ENCODE measurements around a stretch of chr9.

- RRBS, result no CpG with 5 or more reads among the region's 2 CpGs
Measured at GRCh38 chr9:22041736-22042357, 32.7 kb upstream of the CDKN2B start.

DNA sequence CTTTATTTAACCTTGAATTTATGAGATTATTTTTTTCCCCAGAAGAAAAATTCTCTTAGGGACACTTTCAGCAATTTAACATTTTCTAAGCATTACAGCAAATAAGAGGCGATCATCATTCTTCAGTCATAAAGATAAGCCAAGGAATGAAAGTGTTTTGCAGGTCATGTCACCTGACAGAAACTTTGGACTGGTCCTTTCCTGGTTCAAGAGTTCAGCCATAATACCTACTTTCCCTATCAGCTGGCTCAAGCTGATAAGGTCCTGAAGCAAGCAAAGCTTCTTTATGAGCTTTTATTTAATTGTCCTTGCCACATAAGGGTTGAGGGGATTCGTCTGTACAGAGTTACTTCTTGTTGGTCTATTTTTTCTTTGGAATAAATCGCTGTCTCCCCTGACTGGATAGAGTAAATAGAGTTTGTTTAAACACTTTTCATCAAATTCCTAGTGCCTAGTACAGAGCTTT lies 99.9 kb upstream of the CDKN2B start:
- RRBS, result no CpG with 5 or more reads among the region's 3 CpGs

GRCh38 chr9:22112799-22113222 lies 103.7 kb upstream of the CDKN2B start:
- RRBS, result no CpG with 5 or more reads among the region's 7 CpGs

GRCh38 chr9:23464032-23464396 lies 362.0 kb downstream of the ELAVL2 start:
- RRBS, result no CpG with 5 or more reads among the region's 2 CpGs

DNA sequence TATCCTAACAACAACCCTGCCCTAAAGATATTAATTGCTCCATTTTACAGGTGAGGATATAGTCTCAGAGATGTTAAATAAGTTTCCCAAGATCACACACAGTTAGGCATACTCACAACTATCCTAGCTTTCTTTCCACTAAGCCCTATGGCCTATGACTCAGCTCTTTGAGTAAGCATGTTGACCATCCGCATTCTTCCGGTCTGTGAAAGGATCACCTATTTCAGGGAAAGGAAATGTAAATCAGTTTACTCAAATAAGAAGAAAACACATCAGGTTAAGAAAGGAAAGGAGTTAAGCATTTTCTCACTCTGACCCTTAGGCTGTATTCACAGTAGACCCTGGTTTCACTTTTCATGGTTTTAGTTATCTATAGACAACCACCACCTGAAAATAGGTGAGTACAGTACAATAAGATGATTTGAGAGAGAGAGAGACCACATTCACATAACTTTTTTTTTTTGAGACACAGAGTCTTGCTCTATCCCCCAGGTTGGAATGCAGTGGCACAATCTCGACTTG lies 145.9 kb downstream of the CAAP1 start:
- RRBS, result no CpG with 5 or more reads among the region's 3 CpGs

GRCh38 chr9:27137962-27138534 lies 29.0 kb downstream of the TEK start:
- RRBS, result no CpG with 5 or more reads among the region's 8 CpGs

DNA sequence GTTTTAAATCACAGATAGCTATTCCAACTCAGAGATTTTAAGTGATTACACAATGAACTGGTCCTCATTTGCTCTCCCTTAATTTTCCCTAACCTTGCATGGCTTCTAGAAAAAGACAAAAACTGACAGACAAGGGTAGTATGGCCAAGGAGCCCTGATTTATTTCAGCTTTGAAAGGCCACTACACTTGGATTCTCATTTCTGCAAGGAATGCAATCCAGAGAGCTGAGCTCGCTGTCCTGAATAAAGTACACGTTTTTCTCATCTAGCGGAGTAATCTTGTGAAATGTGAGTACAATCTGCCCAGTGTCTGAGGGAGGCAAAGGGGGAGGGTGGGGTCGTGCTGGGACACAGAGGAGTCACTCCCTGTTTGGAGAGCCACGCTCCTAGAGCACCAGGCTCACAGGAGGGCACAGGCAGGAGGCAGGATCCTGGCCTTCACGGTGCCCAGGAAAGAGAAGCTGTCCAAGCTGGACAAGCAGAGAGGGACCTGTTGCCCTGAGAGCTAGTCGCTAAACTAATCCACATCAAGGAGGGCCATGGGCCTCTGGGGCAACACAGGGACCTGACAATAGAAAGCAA lies 51.0 kb upstream of the IFNK start:
- RRBS, result no CpG with 5 or more reads among the region's 7 CpGs

DNA sequence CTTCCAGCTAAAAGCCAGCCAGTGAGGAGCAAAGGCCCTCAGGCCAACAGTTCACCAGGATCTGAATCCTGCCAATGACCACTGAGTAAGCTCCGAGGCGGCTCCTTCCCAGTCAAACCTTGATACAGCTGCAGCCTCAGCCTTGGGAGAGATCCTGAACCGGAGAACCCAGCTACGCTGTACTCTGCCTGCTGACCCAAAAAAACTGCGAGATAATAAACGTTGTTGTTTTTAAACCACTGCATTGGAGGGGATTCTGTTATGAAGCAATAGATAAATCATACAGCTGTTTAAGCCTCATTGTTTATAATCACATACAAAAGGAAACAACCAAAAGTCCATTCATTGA lies 49.0 kb upstream of the IFNK start:
- RRBS, result no CpG with 5 or more reads among the region's 6 CpGs

DNA sequence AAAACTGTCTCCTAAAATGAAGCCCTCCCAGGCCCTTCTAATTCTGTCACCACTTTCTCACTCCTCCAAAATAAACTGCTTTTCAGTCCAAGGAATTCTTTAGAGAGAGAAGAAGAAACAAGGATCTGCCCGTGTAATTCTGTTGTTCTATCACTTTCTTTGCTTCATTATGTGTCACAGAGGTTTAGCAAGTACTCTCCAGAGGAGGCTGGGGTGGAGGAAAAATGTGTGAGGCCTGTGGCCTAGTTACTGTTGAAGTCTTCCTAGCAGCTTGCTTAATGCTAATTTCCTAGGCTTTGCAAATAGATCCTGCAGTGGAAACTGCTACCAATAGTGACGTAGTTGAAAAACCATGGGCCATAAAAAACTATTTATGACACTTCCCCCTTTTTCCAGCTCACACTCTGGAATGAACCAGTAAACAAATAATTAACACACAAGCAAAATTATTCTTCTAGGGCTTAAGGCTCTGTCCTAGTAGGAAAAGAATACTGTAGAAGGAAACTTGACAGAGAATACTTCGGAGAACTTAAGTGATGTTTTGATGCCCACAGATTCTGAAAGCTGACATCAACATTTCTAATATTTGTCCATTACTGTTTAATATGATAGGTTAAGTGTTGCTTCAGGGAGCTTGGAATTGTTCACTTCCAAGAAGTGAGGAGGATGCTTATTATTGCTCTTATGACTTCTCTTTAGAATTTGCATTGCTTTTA lies 27.0 kb upstream of the C9orf72 start:
- RRBS, result no CpG with 5 or more reads among the region's 3 CpGs

DNA sequence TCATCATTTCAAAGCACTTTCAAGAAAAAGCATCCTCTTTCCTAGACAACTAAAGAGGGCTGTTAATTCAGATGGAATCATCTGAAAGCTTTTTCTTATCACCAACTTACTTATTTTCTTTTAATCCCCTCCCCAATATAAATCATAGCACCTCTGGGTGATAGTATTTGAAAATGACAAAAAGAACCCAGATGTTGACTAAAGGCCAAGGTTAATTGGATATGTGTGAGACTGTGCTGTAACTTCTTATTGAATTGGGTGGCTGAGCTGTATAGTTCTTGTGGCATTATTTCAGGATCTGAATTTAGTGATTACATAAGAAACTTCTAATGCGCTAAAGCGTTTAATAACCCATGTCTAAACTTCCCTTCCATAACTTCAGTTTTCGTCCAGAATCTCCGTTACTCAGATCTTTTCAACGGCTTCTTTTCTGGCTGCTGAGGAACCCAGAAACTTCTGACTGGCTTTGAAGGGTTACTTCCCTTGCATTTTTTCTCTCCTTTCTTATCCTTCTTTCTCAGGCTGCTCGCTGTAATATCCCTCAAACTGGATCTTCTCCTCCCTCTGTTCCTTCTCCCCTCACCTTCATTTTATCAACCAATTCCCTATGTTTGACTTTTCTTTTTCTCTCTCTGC lies 28.1 kb upstream of the C9orf72 start:
- RRBS, result no CpG with 5 or more reads among the region's 6 CpGs

GRCh38 chr9:32541625-32542487 lies 10.3 kb upstream of the SMIM27 start:
- RRBS, result no CpG with 5 or more reads among the region's 12 CpGs

GRCh38 chr9:33025398-33026445 lies 649 bp downstream of the DNAJA1 start:
- RRBS, result 2% methylated on average over 5 of the region's 53 CpGs

GRCh38 chr9:33026446-33026742 lies 1.3 kb downstream of the DNAJA1 start:
- RRBS, result no CpG with 5 or more reads among the region's 6 CpGs

GRCh38 chr9:33032912-33033754 lies 8.1 kb downstream of the DNAJA1 start:
- RRBS, result no CpG with 5 or more reads among the region's 11 CpGs

- RRBS, result no CpG with 5 or more reads among the region's 6 CpGs
Measured at GRCh38 chr9:33034819-33035507, 9.9 kb downstream of the DNAJA1 start.

DNA sequence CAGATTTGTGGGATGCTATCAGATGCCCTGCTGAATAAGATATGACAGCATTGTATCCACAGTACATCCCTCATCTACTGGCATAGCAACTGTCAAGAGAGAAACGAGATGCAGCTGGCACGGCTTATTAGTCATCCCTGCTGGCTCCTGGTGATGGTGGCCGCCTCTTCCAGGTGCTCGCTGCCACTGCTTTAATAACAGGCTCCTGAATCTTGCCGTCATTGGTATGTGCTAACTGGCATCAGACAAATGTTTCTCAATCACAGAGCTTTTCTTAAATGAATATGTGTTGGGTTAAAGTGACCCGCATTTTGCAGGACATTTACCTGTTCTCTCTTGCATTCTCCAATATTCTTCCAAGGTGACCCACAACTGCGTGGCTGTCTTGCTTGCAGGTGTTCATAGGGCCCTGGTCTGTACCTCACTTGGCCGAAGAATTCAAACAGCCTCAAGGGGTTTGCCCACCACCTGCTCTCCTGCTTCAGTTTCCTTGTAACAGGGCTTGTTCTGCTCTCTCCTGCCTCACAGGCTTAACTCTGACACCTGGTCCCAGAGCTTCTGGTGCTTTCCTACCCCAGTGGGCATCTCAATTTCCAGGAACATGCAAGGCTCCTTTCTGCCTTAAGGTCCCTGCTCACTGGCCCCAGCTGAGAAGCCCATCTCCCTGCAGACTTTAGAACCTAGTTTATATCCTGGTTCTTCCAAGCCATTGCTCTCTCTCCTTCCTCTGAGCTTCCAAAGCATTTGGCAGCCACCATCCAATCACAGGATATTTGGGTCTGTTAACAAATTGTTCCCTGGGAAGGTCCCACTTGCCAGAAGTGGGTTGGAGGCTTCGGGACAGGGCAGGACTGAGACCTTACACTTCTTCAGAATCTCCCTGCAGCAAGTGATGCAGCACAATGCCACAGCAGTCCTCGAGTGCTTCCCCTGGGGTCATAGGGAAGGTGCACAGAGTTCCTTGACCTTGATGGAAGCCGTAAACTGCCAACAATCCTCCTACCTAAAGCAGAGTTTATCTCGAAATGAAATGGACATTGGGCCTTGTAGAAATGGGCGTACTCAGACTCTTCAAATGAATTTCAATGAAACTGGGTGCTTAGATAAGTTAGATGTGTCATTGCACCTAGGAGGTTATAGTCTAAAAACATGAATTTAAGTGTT lies 33.5 kb downstream of the B4GALT1 start:
- RRBS, result no CpG with 5 or more reads among the region's 13 CpGs

GRCh38 chr9:33160888-33162167 lies 5.8 kb downstream of the B4GALT1 start:
- RRBS, result no CpG with 5 or more reads among the region's 7 CpGs

DNA sequence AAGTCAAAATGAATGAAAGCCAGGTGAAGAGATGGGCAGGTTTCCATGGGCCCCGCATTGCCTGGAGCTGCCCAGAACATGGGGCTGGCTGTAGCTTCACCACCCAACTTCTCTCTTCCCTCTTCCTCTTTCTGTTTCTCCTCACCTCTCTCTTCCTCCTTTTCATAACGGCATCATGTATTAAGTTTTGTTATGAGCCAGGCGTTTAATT lies 13.1 kb upstream of the SPINK4 start:
- RRBS, result no CpG with 5 or more reads among the region's 3 CpGs

DNA sequence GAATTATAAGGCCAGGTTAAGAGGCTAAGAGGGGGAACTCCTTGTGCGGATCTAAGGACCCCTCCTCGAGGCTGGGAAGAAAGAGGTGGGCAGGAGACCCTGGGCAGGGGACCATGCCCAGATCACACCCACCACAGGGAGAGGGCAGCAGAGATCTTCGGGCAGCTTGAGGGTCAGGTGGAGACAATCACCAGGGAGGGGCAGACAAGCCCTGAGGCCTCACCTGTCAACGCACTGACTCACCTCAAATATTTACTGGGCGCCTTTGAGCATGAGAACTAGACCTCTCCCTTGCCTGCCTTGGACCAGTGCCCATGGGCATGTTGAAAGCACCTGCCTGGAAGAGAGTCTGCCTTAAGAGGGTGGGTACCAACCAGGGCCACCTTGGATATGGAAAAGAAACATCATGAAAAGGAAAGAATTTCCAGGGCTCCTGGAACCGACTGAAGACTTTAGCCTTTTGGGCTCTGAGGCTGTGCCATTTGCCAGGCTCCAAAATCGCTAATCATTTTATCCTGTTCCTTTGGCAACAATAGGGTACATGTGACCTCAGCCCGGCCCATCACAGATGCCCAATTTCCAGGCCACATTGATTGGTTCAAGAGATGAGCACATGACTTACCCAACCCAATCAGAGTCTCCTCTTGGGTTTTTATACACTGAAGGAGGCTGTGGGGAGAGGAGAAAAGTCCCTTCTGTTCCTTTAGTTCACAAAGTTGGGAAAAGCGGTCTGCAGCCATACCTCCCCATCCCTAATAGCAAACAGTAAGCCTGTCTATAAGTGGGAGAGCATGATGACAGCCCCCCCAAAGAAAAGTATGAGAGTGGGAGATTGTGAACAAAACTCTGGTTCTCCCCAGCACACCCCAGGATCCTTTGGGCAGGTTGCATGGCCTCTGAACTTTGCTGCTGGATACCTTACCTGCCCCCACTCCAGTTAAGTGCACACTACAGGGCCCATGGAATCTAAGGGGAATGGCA lies 10.3 kb upstream of the SPINK4 start:
- RRBS, result no CpG with 5 or more reads among the region's 9 CpGs

GRCh38 chr9:33290773-33291428 lies 585 bp downstream of the NFX1 start:
- RRBS, result no CpG with 5 or more reads among the region's 27 CpGs

Data from amniotic epithelial cell (primary cell).